GM12891 (cell line): ENCODE results near the genes RAP1B and MDM2.

GRCh38 chr12:67430627-67431771 lies 161.8 kb downstream of the CAND1 start:
- RRBS = no CpG with 5 or more reads among the region's 13 CpGs

GRCh38 chr12:67988535-67989124 lies 170.9 kb downstream of the IFNG start:
- RRBS = no CpG with 5 or more reads among the region's 2 CpGs

DNA sequence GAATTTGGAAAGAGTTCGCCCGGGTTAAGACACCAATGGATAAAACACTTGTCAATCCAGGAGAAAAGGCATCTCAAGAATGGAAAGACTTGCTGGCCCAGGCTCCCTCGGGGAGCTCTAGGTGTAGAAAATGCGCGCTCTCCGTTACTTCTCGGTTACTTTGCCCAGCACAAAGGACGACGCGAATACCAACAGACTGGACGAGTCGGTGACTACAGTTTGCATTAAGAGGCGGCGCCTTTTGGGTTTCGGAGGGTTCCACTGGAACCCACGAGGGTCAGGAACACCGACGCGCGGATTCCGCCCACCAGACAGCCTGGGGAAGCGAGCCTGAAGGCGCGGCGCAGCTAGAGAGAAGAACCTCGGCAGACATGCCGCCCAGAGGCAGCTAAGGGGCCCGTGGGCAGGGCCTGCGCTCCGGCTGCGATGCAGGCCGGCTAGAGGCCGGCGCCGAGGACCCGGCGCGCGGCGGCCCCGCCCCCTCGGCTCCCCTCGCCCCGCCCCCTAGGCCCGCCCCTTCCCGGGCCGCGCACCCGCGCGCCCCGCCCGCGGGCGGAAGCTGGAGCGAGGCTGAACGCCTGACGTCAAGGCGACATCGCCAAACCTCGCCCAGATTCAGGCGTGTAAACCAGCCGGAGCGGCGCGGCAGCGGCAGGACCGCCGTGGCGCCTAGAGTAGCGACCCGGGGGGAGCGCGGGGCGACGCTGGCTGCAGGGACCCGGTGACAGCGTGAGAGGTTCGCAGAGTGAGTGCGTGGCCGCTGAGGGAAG lies at the start of gene RAP1B:
Gene RAP1B (plus strand): TSS at position 592 of the 770 bp plus-strand sequence.
- RRBS = 1% methylated on average over 23 of the region's 81 CpGs

GRCh38 chr12:68625845-68626111 lies 15.1 kb downstream of the RAP1B start:
- RRBS = no CpG with 5 or more reads among the region's 5 CpGs

- RRBS = no CpG with 5 or more reads among the region's 9 CpGs
These were observed 16.0 kb downstream of the RAP1B start for GRCh38 chr12:68626352-68627391.

DNA sequence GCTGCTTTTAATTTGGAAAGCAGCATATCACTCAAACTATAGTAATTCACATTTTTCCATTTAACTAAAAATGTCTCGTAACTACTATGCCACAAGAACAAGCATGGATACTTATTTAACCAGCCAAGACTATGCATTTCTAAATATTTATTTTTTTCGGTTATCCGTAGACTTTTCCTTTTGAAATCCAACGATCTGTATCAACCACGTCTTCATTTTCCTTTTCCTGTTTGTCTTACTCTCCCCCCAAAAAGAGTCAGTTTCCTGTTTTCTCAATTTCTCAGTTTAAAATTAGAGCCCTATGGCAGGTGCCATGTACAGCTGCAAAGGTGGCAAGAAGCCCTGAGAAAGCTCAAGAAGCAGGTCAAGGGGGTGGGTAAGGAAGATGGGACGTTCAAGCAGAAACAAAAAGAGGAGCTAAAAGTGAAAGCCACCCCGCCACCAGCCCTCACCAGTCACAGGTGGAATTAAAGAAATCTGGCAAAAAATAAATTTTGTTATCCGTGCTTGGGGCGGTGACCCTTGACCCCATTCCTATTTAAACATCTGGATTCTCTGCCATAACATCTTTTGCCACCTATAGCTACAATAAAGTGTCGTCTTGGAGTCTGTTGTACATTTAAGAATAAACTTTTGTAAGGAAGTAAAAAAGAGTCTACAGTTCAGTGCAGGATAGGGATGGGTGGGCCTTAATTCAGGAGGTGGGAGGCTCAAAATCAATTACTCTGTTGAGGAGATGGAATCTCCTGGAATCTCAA lies 26.8 kb downstream of the SLC35E3 start:
- RRBS = no CpG with 5 or more reads among the region's 10 CpGs

DNA sequence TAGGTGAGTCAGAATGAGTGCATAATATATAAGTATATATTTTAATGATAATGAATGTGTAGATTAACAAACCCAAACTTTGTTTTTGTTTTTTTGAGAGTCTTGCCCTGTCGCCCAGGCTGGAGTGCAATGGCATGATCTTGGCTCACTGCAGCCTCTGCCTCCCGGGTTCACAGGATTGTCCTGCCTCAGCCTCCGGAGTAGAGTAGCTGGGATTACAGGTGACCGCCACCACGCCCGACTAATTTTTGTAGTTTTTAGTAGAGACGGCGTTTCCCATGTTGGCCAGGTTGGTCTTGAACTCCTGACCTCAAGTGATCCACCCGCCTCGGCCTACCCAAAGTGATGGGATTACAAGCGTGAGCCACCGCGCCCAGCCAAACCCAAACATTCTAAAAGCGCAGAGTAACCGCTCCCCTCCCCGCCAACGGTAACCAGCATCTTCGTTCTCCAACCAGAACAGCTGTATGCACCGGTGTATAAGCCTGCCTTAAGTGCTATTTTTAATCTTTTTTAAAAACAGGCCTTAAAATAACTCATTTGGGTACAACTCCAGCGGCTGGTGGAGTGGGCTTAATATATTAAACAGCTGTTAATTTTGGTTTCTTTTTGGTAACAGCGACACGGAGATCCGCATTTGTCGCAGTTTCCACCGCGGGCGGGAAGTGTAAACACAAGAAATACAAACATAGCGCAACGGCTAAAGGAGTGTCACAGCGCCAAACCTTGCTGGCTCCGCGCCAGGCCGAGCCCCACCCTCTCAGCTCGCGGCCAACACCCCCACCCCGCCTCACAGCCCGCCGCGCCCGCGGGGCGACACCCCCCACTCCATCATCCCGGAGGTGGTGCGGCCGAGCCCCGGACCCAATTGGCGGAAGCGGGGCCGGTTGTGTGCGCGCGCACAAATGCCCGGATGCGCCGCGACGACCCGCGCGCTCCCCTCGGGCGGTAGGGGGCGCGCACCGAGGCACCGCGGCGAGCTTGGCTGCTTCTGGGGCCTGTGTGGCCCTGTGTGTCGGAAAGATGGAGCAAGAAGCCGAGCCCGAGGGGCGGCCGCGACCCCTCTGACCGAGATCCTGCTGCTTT lies at the start of gene MDM2:
Gene MDM2 (plus strand): TSS at position 954 of the 1,086 bp plus-strand sequence.
- RRBS = no CpG with 5 or more reads among the region's 75 CpGs

GRCh38 chr12:68918876-68919541 lies 14.0 kb downstream of the CPM start:
- RRBS = no CpG with 5 or more reads among the region's 2 CpGs

DNA sequence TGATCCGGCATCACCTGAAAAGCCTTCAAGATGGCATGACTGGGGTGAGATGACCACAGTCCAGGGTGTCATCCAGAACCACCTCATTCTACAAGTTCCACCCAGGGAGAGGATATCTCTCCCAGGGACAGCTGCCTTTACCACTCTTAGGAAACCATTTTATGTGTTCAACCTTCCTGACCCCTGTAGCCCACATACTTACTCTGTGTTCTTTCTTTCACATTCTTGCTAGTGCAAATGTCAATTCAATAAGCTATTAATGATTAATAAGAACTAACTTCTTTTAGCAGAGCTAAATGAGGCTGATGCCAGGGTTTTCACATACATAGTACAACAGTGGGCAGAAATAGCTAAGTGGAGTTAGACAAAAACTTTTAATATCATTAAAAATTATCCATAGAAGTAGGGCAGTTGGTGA lies 43.5 kb upstream of the CPM start:
- RRBS = no CpG with 5 or more reads among the region's 1 CpG

GRCh38 chr12:69157009-69157451 lies 82.3 kb upstream of the CPSF6 start:
- RRBS = no CpG with 5 or more reads among the region's 11 CpGs

- RRBS = no CpG with 5 or more reads among the region's 21 CpGs
These were observed 22.9 kb downstream of the CPSF6 start for GRCh38 chr12:69262128-69262907.

DNA sequence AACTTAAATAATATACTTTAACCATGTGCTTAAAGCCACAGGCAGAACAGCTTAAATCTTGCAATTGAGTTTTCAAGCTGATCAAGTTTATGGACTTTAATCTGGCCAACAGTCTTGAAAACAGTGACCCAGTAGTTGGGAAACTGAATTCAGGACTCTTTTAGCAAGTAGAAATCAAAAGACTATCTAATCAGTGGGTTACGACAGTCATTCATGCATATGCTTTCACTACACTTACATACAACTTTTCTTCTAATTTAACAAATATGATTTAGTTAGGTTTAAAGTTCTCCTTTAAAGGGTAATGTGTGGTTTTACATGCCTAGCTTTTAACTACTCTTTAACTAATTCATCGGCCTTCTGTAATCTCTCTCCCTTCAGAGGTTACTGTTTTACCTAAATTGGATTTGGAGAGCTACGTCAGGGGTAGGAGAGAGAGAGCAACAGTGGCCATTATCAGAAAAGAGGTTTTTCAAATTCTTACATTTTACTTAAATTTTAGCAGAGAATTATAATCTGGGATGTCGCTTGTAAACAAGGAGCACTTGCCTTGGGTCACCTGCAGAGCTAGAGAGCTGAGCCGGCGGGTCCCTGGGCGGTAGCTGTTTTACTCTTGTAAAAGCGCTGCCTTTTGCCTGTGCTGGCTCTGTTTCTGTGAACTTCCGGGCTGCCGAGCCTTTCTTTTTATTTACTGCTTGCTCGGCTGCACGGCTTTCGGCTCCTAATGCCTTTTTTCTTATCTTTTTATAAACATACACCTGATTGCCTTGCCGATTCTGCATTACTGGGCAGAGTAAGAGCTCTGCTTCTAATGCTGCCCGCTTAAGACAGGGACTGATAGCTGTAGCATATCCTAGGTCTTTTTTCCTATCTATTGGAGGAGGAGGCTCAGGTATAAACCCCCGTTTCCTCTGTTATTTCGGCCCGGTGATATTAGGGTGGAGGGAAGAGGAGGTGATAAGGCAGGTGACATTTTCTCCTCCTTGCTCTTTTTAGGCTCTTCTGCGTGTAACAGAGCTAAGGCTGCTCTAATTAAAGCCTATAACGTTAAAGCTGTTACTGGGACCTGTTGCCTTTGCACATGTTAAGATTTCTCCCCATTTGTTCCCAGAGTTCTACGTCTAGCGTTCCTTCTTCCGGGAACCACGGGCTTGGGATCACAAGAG lies 17.3 kb upstream of the LYZ start:
- RRBS = 4% methylated on average over 4 of the region's 24 CpGs

- RRBS = no CpG with 5 or more reads among the region's 6 CpGs
These were observed 15.4 kb upstream of the LYZ start for GRCh38 chr12:69332642-69333273.

- RRBS = no CpG with 5 or more reads among the region's 15 CpGs
These were observed 3.9 kb downstream of the CCT2 start for GRCh38 chr12:69588750-69589956.

GRCh38 chr12:69825375-69825604 lies 263 bp downstream of the MYRFL start:
- RRBS = no CpG with 5 or more reads among the region's 4 CpGs

GRCh38 chr12:69935435-69936033 lies 110.5 kb downstream of the MYRFL start:
- RRBS = no CpG with 5 or more reads among the region's 9 CpGs

GRCh38 chr12:70049630-70050376 lies 193.4 kb upstream of the CNOT2 start:
- RRBS = no CpG with 5 or more reads among the region's 4 CpGs